Endometrial microvascular endothelial cells (primary cell): ENCODE measurements around a stretch of chr2.

DNA sequence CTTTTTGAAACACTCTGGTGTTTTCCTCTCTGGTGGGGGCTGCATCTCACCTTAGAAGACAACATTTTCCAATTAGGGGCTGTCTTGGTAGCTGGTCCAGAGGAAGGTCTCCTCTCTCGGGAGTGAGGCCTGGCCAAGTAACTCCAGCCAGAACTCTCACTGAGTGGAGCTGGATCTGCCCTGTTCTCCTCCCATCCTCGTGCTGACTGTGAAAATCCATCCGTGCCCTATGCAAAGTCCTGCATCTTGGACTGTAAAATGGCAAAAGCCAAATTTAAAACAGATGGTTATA is 26.3 kb downstream of the FAM110C start:
- RAMPAGE, long total RNA = no peak

- RAMPAGE, long total RNA = no peak
Observed at GRCh38 chr2:70170-70590, 23.9 kb upstream of the FAM110C start.

GRCh38 chr2:288518-289378 is 857 bp upstream of the ALKAL2 start:
- RAMPAGE, long total RNA = no peak

DNA sequence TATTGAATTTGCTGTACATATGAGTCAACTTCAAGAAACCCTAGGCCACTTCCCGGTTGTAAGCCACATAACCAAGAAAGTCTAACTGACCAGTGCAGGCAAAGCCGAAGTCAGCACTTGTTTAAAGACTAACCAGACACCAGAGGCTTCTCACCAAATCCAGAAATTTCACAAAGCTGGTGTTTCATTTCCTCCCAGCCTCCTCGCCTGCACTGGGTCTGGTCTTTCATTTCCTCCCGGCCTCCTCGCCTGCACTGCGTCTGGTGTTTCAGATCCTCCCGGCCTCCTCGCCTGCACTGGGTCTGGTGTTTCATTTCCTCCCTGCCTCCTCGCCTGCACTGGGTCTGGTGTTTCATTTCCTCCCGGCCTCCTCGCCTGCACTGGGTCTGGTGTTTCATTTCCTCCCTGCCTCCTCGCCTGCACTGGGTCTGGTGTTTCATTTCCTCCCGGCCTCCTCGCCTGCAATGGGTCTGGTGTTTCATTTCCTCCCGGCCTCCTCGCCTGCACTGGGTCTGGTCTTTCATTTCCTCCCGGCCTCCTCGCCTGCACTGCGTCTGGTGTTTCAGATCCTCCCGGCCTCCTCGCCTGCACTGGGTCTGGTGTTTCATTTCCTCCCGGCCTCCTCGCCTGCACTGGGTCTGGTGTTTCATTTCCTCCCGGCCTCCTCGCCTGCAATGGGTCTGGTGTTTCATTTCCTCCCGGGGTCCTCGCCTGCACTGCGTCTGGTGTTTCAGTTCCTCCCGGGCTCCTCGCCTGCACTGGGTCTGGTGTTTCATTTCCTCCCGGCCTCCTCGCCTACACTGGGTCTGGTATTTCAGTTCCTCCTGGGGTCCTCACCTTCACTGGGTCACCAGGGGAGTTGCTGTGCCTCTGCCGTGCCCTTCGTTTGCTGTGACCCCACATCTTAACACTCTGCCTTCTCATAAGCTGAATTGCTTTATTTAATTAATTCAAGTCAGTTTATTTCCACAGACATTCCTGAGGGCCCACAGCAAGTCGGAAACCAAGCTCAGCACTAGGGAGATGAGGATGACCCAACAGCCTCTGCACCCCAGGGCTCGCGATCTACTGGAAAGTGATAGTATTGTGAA is 40.8 kb upstream of the SNTG2 start:
- RAMPAGE, long total RNA = no peak

- RAMPAGE, long total RNA = no peak
Observed at GRCh38 chr2:1140796-1141720, 190.4 kb downstream of the SNTG2 start.

- RAMPAGE, long total RNA = no peak
Observed at GRCh38 chr2:1249875-1250383, 163.3 kb upstream of the TPO start.

DNA sequence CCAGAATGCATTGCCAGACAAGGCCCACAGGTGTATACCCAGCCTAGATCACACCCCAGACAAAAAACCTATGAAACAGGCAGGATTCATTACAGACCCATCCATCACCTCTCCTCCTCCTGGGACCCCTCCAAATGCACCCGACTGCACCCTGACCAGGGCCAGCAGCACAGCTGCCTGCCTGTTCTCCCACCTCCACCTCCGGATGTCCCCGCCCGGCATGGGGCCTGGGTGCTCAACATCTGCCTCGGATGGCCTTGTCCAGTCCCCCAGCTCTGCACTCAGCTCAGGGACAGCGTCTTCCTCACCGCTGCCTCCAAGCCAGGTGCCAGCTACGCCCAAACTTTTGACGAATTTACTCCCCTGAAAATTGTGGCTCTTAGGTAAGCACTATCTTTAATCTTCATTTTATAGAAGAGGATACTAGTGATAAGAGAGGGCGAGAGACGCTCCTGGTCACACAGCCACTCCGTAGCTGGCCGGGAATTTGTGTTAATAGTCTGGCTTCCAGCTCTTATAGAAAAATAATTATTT is 91.1 kb downstream of the TPO start:
- RAMPAGE, long total RNA = no peak

DNA sequence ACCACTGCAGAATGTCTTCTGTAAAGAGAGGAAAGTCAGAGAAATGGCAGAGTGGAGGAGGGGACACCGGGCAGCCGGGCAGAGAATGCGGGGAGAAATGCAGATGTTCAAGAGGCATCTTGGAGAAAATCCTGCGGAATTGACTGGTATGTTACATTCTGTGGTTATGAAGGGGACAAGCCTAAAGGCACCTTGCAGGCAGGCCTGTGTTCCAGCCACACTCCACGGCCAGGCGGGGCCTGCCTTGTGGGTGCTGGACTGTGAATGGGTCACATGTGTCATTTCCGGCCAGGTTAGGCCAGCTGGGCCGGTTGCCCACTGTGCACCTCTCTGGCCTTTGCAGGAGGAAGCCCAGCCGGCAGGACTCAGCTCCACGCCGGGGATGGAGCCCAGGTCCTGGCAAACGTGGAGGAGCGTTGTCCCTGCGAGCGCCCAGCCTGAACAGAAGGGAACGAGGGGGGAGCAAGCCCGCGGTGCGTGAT is 153.0 kb downstream of the PXDN start:
- RAMPAGE, long total RNA = no peak

- RAMPAGE, long total RNA = no peak
Observed at GRCh38 chr2:1643360-1643772, 100.9 kb downstream of the PXDN start.

GRCh38 chr2:1707633-1708582 is 36.4 kb downstream of the PXDN start:
- RAMPAGE, long total RNA = no peak

DNA sequence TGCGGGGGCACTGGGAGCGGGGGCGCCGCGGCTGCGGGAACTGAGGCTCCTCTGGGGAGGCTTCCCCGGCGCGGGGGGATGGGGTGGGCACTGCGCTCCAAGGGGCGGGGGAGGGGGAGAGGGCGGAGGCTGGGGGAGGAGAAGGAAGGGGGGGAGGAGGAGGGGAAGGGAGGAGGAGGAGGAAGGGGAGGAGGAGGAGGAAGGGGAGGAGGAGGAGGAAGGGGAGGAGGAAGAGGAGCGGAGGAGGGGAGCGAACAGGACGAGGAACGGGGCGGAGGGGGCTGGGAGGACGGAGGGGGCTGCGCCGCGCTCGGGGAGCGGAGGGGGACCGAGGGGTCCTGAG is 845 bp downstream of the PXDN start:
- RAMPAGE, long total RNA = no peak

GRCh38 chr2:1755686-1756393 is 11.5 kb upstream of the PXDN start:
- RAMPAGE, long total RNA = no peak

DNA sequence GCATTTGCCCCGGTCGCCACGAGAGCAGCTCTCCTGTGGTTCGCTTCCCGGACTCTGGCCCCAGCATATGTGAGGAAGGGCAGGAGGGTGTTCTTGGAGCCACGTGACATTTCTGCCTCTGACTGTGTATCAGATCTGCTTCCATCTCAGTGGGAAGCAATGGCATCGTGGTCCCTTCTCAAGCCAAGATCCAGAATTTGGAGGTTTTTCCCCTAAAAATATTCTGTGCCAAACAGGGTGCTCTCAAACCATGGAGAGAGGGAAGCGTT is 74.2 kb upstream of the PXDN start:
- RAMPAGE, long total RNA = no peak

GRCh38 chr2:1823279-1823886 is 79.1 kb upstream of the PXDN start:
- RAMPAGE, long total RNA = no peak

DNA sequence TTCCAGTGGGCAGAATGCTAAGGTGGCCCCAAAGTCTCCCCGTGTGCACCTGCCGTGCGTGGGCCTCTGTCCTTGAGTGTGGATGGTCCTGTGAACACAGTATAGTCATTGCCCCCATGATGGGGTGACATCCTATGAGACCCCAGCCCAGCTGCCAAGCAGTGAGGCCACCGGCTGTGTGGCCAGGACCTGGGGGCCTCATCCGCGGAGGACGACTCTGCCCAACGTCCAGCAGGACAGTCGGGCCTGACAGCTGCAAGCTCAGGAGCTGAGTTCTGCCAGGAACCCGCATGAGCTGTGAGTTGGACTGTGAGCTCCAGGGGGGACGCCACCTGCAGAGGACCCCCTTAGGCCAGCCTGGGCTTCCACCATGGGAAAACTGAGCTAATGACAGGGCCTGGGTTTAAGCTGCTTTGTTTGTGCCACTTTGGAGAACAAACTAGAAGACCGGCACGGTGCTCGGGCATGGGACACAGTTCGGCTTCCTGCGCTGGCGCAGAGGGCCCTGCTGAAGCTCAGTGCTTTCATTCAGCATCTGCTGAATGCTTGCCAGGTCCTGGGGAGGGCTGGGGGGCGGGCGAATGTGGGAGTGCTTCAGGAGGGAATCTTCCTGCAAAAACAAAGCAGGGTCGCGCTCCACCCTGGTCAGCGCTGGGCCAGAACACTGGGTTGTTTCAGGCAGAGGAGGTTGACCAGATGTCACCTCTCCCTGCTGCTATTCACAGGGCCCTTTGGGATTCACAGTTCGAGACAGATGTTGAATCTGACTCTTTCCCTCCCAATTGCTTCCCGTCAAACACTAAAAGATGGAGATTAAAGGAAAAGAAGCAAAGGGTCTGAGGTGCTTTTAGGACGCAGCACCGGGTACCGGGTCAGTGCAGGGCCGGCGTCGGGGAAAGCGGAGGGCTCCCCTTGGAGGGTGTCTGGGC is 81.8 kb upstream of the PXDN start:
- RAMPAGE, long total RNA = no peak

GRCh38 chr2:1842744-1843219 is 98.5 kb upstream of the PXDN start:
- RAMPAGE, long total RNA = no peak

DNA sequence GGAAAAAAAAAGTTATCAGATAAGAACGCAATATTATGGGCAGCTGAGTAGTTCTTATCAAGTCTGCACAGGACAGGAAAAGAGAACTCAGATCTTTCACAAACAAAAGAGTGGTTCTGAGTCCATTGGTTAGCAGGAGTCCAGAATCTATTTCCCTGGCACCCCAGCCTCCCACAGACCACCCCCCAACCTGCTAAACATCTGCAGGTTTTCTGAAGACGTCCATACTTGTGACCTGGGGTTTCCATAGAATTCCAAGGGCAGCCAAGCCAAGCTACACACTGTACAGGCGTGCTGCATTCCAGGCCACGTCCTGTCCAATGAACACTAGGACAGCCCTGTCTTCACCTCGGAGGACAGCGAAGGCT is 167.0 kb upstream of the PXDN start:
- RAMPAGE, long total RNA = no peak

DNA sequence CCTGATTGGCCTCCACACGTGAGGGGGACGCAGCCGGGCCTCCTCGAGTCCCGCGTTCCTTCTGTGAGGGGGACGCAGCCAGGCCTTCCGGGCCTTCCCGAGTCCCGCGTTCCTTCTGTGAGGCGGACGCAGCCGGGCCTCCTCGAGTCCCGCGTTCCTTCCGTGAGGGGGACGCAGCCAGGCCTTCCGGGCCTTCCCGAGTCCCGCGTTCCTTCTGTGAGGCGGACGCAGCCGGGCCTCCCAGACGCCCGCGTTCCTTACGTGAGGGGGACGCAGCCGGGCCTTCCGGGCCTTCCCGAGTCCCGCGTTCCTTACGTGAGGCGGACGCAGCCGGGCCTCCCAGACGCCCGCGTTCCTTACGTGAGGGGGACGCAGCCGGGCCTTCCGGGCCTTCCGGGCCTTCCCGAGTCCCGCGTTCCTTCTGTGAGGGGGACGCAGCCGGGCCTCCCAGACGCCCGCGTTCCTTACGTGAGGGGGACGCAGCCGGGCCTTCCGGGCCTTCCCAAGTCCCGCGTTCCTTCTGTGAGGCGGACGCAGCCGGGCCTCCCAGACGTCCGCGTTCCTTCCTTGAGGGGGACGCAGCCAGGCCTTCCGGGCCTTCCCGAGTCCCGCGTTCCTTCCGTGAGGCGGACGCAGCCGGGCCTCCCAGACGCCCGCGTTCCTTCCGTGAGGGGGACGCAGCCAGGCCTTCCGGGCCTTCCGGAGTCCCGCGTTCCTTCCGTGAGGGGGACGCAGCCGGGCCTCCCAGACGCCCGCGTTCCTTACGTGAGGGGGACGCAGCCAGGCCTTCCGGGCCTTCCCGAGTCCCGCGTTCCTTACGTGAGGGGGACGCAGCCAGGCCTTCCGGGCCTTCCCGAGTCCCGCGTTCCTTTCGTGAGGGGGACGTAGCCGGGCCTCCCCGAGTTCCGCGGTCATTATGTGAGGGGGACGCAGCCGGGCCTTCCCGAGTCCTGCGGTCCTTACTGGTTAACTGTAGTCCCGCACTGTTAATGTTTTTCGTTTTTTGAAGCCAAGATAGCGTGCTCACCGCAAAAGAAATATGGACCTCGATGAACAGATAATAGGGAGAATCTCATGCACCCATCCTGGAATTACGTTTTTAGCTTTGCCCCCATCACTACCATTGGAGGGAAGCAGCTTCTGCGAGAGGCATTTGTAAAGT is 145.3 kb downstream of the MYT1L start:
- RAMPAGE, long total RNA = no peak

DNA sequence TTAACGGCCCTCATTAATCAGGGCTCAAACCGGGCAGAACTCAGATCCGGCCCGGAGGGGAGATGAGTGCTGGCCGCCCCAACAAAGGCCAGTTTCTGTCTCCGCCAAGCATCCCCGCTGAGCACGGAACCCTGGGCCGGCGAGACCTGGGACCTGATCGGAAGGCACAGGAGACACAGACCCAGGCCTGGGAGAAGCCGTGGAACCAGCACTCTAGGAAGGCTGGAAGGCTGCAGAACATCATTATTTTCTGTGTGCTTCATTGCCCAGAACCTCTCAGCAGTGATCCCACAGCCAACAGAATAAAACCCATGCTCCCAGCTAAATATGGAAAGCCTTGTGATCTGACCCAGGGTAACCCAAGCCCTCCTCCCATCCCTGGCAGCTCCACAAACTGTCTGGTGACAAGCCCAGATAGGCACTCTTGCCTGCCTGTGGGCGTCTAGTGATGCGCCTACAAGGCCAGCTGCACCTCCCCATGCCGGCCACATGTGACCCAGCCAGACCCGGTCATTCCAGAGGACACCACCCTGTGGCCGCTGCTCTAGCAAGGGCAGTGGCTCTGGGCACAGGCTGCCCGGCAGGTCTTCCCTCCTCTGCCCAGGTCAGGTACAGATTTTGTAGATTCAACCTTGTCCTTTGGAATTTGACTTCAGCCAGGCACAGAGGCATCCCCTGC is 438.8 kb upstream of the MYT1L start:
- RAMPAGE, long total RNA = no peak

DNA sequence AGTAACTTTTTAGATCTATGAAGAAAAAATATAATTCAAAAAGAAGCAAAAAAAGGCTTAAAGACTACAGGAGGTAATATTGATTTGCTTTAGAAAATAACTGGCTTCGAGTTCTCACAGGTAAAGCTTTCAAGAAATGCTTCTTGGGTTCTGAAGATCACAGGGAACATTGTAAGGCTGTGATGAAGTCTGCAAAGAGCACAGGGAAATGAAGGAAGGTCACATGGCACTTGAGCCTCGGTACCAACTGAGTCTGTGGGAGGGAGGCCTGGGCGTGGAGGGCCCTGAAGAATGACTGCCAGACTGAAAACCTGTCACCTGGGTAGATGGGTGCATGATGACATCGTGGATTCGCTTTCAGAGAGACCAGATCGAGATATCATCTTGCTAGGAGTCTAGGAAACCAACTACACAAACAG is 155.2 kb downstream of the EIPR1 start:
- RAMPAGE, long total RNA = no peak